Ureter (tissue), 1 donor: ENCODE measurements around the genes SERPINB4, CDH7 and CDH19.

GRCh38 chr18:63206147-63206717, 113.3 kb downstream of the BCL2 start:
- PRO-cap, result no peak

DNA sequence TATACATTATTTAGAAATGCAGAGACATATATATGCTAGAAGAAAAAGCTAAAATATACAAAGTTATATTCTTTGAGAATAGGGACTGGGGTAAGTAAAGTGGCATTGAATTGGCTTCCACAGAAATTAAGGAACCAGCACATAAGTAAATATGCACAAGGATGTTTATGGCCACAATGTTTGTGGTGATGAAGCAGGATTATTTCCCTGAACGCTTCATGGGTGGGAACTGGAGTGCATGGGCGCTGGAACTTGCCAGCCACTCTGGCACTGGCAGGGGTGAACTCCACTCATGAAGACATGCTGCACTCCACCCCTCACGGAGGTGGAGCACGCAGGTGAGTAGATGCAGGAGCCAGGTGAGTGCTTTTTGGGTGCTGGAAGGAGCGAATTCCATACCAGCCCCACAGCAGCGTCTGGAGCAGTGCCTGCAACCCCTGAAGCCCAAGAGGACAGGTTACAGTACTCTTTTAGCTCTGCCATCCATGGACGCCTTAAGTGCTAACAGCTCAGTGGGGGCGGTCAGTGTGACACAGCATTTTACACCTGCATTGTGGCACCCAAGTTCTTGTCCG, 94.1 kb downstream of the BCL2 start:
- PRO-cap, result no peak

GRCh38 chr18:63301216-63302058, 18.1 kb downstream of the BCL2 start:
- PRO-cap, result no peak

GRCh38 chr18:63306159-63306848, 13.3 kb downstream of the BCL2 start:
- PRO-cap, result no peak

DNA sequence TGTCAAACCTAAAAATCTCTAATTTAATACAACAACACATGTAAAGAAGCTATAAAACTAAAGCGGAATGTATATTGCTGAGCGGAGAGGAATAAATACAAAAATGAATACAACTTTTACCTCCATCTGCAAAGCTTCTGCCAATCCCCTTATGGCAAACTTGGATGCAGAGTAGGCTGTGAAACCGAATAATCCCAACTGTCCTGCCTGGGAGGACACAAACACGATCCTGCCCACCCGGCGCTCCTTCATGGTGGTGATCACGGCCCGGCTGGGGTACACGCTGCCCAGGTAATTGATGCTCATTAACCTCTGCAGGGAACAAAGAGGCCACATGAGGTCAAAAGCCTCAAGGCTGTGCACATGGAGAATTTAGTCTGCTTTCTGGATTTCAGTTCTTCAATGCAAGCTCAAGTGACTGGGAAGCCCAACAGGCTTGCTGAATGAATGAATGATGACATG, 16.2 kb downstream of the KDSR start:
- PRO-cap, result no peak

- PRO-cap, result no peak
Observed at GRCh38 chr18:63427811-63428144, 5.5 kb upstream of the VPS4B start.

GRCh38 chr18:63477714-63478550, 1.2 kb downstream of the SERPINB5 start:
- PRO-cap, result no peak

DNA sequence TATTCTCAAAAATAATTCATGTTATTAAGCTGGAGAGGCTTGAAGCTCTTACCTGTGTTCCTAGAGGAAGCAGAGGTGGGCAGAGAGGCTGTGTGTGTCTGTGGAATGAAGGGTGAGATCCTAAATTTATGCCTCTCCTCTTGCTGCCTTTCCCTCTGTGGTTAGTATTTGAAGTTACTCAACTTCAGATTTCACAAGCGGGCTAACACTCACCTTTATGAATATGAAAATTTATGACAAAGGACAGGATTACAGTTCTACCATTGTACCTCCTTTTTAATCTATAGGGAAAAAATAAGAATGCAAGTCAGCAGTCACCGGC, at the start of gene SERPINB4:
TSS of gene SERPINB4 (minus strand) at position 100 of the 322 bp plus-strand sequence.
- PRO-cap, result no peak

GRCh38 chr18:63702240-63702809, 435 bp upstream of the SERPINB11 start:
- PRO-cap, result no peak

DNA sequence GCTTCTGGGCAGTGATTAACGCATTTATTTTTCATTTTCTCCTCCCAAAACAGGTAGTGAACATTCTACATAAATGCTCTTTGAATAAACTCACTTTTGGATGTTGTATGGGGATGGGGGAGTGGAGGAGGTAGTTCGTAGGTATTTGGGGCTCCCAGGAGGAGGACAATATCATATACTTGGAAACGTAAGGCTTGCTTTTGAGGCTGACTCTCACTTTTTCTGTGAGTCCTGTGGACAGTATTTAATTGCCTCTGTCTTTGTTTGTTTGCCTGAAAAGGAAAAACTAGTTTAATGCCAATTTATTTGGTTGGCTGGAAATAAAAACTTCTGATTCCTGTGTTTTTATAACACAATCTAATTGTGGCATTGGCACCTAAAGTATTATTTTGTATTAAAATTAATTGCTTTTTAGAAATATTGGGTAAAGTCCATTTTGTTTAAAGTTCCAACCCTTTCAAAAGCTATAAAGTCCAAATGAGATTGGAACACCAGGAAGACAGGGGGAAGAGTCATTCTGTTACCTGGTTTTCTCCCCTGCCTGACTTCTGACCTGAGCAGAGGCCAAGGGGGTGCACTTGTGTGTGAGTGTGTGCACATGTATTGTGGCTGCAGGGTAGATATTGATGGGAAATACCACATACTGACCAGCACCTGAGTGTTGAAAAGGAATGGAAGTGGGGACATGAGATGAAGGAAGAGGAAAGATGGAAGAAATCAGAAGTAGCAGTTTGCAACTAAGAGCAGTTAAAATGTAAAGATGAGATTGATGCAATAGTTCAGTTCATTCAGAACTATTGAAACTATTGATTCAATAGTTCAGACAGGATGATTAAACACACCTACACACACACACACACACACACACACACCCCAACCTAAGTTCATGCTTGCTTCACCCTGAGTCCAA, 4.6 kb downstream of the SERPINB8 start:
- PRO-cap, result no peak

GRCh38 chr18:64810469-64811047, 840.7 kb downstream of the SERPINB8 start:
- PRO-cap, result unidirectional peak, plus-strand start at chr18:64810754

- PRO-cap, result no peak
Observed at GRCh38 chr18:65750130-65751323, at the start of gene CDH7. Gene CDH7 (plus strand): TSS chr18:65751012.

DNA sequence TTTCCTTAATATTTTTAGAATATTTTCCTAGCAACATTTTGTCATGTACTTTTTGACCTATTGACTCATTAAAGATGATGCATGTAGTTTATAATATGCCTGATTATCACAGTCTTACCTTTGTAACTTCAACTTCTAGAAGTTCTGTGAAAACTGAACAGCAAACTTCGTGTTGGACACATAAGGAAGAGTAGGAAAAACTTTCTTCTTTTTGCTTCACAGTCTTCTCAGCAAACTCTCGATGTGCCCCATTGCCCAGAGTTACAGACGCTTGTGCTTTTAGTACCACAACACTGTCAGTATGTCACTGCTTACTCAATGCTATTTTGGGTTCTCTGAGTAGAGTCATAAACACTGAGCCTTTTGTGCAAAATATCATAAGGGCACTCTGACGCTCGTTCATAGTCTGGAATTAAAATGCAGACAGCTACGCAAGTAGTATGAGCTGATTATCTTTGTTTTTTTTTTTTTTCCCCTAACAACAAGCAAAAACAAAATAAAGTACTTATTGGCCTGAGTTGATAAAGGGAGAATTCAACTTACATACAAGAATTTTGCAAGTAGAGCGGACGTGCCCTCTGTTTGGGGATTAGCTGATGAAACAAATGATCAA, at the start of gene CDH19:
TSS of gene CDH19 (minus strand) at position 255 of the 613 bp plus-strand sequence.
- PRO-cap, result no peak

- PRO-cap, result no peak
Observed at GRCh38 chr18:68803334-68803896, 5.5 kb downstream of the CCDC102B start.

GRCh38 chr18:69367368-69367567, 33.4 kb upstream of the DOK6 start:
- PRO-cap, result no peak

DNA sequence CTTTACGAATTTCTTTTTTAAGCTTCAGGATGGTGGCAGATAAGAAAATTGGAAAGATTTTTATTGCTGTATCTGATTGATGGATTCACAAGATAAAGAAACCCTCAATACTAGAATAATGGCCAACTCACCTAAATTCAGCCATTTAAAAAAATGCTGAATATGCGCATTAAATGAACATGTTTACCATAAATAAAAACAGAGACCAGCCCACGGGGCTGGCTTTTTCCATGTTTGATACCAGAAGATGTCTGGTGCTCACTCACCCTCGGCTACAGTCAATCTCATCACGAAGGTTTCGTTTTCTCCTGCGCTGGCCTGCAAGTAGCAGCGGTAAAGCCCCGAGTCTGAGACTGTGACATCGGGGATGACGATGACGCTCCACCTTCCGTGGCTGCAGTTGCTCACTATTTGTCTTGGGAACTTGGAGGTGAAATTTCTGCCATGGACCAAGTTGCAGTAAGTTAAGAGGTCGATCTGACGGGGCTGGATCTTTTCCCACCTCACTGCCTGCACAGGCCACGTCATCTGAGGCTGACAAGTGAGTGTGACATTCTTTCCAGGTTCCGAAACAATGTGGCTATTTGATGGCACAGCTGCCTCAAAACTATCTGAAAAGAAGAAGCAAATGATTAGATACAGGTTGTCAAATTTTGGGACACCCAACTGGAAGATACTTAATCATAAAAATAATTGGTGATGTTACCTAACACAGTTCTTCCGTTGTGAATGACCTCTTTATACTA, 52.1 kb downstream of the CD226 start:
- PRO-cap, result no peak

- PRO-cap, result no peak
Observed at GRCh38 chr18:69948884-69949531, 1.3 kb upstream of the CD226 start.

DNA sequence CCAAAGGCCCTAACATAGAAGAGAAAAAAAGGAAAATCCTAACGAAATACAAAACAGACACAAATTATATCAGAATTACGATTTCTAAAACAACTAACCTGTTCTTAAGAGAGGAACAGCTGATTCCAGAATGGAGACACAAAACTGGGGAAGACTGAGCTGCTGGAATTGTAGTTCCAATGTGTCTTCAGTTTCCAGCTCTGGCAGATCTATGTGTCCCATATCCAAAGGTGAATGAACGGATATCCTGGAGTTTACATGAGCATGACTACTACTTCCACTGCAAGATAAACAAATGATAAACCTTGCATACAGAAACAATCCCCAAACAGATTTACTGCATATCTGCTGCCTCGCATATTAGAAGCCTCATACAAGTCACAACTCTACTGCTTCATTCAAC, 15.0 kb downstream of the RTTN start:
- PRO-cap, result no peak

DNA sequence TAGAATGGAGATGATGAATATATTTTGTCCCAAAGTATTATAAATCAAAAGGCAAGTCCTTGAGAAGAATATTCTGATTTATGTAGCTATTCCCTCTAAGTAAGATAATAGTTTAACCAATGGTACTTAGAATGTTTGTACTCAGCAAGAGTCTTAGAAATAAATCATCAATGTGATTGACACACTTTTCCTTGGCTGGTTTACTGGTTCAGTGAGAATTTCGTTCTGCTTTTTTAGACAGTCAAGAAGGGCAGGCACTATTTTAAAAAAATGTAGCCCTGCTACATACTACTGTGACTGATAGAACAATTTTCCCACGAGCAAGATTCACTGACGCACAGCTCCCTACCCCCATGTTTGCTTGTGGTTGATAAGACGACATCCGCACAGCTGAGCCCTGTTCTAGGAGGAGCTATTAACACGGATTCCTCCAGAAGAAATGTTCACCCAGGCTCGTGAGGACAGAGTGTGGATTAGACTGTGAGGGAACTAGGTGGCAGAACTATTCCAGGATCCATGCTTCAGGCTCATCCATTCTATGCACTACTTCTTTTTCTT, 370.1 kb downstream of the SOCS6 start:
- PRO-cap, result no peak

DNA sequence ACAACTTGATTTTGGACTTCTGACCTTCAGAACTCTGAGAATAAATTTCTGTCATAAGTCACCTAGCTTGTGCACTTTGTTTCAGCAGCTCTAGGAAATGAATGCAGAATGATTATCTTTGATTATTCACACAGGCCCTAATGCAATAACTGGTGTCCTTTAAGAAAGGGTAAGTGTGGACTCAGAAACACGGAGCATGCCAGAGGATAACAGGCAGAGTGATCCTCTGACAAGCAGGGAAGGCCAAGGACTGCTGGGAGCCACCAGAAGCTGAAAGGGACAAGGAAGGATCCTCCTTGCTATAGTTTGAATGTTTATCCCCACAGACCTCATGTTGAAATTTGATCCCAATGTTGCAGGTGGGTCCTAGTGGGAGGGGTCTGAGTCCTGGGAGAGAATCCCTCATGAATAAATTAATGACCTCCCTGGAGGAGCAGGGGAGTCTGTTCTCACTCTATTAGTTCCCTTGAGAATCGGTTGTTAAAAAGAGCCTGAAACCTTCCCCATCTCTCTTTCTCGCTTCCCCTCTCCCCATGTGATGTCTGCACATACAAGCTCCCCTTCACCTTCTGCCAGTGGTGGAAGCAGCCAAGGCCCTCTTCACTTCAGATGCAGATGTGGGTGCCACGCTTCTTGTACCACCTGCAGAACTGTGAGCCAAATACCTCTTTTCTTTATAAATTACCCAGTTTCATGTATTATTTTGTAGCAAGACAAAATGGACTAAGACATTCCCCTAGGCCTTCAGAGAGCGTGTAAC, 124.4 kb downstream of the FBXO15 start:
- PRO-cap, result no peak